Cardiac muscle cell (in vitro differentiated cells and primary cell): ENCODE measurements around a stretch of chr1.

DNA sequence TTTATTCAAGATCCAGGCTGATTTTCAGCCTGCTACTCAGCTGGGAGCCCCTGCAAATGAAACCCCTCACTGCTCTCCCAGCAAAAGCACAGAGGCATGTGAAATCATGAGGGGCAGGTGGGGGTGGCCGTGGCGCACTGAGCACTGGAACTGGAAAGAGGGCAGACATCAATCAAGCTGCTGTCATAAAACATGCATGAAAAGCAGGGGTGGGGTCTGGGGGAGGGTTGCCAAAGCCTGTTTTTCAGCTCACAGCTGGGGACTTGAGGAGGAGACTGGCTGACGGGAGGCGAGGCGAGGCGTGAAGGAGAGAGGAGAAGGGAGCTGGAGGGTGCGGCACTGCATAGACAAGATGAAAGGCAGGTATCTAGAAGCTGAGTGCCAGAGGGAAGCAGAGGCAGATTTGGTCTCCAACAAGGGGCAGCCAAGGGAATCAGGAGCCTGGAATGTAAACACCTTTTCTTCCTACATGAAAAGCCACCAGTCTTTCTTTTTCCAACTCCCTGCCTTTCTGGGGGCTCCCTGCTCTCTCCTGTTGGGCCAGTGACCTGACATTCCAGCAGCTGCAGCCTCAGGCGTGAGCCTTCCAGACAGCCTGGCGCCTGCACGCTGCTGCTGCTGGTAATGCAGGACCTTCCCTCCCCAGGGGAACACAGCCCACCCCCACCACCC is 87.0 kb downstream of the NMNAT2 start:
- RAMPAGE, long total RNA: no peak
- RRBS: no CpG with 5 or more reads among the region's 10 CpGs

DNA sequence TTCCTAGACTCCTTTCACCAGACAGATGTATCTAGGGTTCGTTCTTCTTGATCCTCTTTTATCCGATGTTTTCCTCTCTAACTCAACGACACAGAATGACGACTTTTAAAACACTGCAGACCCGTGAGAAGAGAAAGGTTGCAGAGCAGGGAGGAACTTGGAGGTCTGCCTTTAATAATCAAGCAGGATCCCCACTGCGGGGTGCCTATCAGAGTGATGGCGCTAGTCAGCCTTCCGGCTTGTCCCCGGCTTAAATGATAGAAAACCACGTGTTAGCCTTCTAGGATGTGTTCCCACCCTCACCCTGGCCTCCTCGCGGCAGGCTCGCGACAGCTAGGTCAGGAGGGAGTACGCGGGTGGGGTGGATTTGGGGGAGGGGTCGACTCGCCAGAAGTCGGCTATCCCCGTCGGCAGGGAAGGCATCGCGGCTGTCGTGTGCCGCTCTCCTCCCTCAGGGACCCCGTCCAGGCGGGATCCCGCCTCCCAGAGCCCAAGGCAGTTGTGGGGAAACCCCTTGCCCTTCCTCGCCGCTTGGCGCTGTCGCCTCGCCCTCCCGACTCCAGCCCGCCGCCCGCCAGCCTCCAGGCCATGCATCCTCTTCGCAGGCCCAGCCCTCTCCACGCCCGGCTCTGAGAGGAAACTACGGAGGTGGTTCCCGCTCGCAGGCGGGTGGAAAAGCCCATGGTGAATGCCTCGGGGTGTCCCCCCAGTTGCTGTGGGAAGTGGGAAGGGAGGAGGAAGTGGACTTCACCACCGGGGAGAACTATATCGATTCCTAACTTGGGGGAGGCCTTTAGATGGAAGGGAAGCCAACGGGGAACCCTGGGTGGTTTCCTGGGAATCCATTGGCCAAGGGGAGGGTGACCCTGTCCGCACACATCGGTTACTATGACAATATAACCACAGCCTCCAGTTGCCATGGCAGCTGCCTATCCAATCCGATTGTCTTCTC is 1.1 kb upstream of the SMG7 start:
- RAMPAGE, long total RNA: no peak
- RRBS: no CpG with 5 or more reads among the region's 51 CpGs

DNA sequence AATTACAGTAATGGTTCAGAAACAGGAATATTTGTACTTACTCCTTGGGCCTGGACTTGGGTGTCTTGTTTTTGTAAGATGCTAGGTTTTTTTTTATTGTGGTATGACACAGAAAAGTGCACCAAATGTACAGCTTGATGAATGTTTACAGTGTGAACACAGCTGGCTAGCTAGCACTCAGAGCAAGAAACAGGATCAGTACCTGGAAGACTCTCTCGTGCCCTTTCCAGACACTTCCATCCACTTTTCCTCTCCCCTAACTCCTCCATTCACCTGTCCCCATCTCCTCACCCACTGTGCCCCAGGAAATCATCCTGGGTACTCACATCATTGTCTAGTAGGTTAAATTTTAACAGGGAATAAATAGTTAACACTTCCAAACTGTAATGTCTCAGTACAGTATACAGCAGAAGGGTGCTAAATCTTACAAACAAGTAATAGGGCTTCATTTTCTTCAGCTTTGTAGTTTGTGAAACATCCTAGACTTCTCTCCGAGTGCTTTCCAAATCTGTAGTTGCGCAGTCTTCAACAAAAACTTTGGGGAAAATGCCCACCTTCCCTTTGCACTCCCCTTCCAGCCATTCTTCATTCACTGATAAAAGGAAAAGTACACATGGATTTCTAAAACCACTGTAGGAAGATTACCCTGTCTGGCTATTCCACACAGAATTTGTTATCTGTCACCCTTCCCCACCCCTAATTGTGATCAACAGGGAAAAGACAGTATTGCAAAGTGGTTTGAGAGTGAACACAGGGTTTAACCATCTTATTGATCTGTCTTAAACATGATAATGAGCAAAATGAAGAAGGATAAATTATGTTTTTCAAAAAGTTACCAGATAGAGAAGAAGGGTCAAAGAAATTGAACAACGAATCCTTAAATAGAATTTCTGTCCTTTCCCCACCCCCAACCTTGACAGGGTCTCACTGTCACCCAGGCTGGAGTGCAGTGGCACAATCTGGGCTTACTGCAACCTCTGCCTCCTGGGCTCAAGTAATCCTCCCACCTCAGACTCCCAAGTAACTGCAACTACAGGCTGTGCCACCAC is 34.3 kb downstream of the NCF2 start:
- RAMPAGE, long total RNA: no peak
- RRBS: no CpG with 5 or more reads among the region's 4 CpGs

DNA sequence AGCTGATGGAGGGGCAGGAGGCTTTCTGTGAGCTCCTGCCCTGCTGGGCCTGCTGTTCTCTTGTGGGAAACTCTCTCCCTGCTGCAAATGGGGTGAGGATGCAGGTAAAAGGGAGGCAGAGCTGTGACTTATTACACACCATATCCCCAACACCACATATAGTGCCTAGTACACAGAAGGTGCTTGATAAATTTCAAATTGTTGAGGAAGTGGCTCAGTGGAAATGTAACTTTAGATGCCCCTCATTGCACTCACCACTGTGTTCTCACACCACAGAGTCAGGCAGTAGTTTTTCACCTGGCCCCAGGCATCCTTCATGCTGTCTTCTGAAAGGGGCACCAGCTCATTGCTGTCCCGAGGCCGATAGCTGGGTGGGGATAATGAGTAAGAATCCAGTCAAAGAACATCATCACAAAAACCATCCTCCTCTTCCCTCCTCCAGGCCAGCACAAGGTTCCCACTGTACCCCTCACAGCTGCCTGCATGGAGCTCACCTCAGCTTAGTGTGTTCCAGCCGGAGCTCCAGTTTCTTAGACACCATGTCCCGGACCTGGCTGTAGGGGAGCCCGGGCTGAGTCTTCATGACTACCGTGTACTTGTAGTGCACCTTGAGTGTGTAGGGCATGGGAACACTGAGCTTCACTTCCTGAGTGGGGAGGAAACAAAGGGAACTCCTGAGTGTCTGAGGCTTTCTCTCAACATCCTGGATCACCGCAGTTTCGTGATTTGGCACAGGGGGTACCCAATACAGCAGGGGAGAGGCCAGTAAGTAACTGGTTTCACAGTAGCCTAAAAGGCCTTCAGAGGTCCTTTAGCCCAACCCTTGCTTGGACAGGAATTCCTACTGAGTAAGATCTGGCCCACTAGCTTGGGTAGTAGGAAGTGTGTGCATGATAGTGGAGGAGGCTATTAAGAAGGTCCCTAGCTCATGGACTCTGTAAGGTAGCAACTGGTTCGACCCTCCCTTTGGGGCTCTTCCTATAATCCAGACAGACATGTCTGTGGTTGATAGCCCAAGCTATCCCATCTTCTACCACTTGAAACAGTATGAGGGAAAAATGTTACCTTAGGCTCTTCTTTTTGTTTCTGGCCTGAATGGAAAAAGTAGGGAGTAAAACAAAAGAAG is 27.0 kb downstream of the NCF2 start:
- RAMPAGE, long total RNA: no peak
- RRBS: no CpG with 5 or more reads among the region's 9 CpGs

- RAMPAGE, long total RNA: no peak
- RRBS: no CpG with 5 or more reads among the region's 7 CpGs
Measured at GRCh38 chr1:183576559-183577011, 13.7 kb downstream of the NCF2 start.

GRCh38 chr1:183804163-183804877 is 600 bp upstream of the RGL1 start:
- RAMPAGE, long total RNA: no peak
- RRBS: no CpG with 5 or more reads among the region's 6 CpGs

DNA sequence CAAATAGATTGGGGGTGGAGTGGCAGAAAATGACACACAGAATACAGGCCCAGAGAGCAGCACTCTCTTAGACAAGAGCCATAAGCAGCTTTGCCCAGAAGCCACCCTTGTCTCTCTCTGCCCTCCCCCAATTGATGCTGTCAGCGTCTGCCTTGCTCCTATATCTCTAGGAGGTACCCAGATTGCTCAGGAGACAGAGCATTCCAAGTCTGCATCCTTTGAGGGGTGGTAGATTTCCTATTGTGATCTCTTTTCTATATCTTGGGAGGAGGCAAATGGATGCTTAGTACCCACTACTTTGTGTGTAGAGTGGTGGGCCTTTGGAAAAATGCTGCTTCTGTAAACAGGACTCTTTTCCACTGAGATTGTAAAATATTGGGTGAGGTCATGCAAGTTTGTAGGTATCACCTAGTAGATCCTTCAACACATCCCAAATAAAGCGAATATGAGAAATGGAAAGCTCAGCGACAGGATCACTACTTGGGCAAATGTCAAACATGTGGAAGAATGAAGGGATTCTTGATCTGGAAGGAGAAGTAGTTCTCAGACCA is 1.9 kb downstream of the RGL1 start:
- RAMPAGE, long total RNA: no peak
- RRBS: no CpG with 5 or more reads among the region's 3 CpGs

- RAMPAGE, long total RNA: no peak
- RRBS: no CpG with 5 or more reads among the region's 6 CpGs
Measured at GRCh38 chr1:183870716-183871601, 66.0 kb downstream of the RGL1 start.

DNA sequence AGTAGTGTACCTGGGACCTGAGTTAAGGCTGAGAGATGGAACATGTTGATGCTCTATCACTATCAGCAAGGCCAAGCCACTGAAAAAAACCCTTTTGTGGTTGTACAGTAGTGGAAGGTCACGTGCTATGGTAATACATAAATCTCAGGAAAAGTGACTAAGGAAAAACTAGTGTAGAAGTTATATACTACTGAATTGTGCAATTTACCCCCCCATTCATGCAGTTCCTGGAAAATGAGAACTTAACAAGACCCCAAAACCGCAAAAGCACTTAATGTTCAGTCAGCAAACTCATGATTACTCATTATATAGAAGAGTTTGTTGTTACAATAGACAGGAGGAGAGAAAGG is 91.5 kb downstream of the RGL1 start:
- RAMPAGE, long total RNA: no peak
- RRBS: no CpG with 5 or more reads among the region's 2 CpGs

DNA sequence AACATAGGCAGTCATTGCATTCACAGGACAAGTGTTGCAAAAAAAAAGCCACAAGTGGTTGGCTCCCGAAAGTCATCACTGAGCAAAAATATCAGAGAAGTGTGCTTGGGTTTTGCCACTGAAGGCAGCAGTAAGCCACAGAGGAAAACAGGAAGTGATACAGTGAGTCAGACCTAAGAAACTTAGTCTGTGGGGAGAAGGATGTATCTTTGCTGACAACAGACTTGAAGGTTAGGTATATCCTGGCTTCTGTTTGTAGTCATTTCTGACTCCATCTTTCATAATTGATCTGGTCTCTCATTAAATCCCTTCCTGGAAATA is 80.9 kb downstream of the COLGALT2 start:
- RAMPAGE, long total RNA: no peak
- RRBS: no CpG with 5 or more reads among the region's 1 CpG

DNA sequence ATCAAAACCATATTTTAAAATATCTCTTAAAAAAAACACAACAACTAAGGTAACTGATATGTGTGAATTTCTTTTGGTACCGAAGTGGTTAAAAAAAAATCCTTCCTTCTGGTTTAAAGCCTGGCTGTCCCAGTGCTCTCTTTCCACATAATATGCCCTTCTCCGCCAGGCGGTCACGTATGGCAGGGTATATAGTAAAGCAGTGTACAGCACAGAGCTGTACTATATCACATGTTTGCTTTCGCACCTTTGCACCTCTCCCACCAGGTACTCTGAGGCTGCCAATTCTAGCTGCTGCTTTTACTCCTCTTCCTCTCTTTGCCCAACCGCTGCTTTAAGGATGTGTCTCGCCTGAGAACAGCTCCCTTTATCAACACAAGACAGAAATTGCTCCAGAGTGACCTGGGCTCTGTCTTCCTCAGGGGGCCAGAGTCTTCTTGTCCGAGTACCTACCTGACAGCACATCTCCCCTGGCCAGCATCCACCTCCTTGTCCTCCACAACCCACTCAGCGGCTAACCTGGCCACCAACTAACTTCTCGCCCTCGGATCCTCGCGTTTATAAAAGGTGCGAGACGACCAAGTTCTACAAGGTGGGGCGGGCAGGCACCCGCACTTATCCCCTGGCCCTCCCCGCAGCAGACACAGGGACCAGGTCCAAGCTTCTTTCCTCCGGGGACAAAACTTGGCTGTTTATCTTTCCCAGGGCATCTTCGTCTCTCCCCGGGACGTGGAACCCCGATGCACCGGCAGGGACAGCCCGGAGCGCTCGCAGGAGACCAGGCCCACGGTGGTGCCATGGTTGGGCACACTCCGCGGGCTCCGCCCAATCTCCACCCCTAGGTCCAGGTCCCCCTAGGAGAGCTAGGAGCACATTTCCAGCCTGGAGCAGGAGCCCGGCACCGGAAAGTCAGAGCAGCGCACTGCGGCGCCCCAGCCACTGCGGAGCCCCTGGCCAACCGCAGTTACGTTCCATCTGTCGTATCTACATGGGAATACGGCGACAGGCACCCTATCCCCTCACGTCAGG is 1.5 kb downstream of the COLGALT2 start:
- RAMPAGE, long total RNA: no peak
- RRBS: 2% methylated on average over 3 of the region's 43 CpGs

DNA sequence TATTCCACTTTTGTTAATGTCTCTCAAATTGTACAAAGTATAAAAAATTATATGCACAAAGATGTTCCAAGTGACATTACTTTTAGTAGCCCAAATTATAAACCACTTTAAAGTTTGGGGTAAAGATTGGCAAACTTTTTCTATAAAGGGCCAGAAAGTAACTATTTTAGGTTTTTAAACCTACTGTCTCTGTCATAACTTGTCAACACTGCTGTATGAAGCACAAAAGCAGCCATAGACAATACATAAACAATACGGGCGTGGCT is 22.0 kb downstream of the TSEN15 start:
- RAMPAGE, long total RNA: no peak
- RRBS: no CpG with 5 or more reads among the region's 2 CpGs

- RAMPAGE, long total RNA: no peak
- RRBS: no CpG with 5 or more reads among the region's 10 CpGs
Measured at GRCh38 chr1:184366965-184367325, 19.9 kb upstream of the C1orf21 start.

DNA sequence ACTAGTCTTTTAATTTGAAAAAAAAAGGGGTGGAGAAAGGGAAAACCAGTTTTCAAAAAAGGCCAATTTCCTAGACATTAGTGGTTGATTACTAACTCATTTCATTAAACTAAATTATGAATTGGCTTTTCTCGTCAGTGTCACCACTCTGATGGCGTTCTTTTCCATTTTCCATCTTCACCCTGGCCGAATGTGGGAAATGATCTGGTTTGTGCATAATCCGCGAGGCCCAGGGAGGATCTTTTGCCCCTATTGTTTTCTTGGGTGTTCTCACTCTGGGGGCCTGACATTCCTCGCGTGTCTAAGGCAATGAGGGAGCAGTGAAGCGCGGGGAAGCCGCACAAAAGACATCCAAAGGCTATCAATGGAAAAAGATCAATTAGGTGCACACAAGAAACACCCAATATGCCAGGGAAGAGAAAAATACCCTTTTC is 1.1 kb upstream of the C1orf21 start:
- RAMPAGE, long total RNA: no peak
- RRBS: no CpG with 5 or more reads among the region's 10 CpGs

- RAMPAGE, long total RNA: no peak
- RRBS: no CpG with 5 or more reads among the region's 5 CpGs
Measured at GRCh38 chr1:184388880-184389360, 2.1 kb downstream of the C1orf21 start.

GRCh38 chr1:184560959-184561392 is 174.1 kb downstream of the C1orf21 start:
- RAMPAGE, long total RNA: no peak

- RAMPAGE, long total RNA: no peak
- RRBS: no CpG with 5 or more reads among the region's 8 CpGs
Measured at GRCh38 chr1:184615093-184615987, 139.3 kb downstream of the EDEM3 start.

DNA sequence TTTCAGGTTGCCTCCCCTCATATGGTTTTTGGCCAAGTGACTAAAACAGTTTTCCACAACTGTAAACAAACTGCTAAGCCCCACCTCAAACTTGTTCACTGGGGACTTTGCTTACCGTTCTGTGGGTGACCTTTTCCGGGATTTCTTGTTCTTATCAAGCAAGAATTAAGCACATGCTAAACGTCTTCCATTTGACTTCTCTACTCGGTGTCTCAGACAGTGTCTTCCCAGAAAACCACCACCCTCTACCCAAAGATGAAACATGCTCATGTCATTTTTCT is 133.3 kb downstream of the EDEM3 start:
- RAMPAGE, long total RNA: no peak
- RRBS: no CpG with 5 or more reads among the region's 4 CpGs

DNA sequence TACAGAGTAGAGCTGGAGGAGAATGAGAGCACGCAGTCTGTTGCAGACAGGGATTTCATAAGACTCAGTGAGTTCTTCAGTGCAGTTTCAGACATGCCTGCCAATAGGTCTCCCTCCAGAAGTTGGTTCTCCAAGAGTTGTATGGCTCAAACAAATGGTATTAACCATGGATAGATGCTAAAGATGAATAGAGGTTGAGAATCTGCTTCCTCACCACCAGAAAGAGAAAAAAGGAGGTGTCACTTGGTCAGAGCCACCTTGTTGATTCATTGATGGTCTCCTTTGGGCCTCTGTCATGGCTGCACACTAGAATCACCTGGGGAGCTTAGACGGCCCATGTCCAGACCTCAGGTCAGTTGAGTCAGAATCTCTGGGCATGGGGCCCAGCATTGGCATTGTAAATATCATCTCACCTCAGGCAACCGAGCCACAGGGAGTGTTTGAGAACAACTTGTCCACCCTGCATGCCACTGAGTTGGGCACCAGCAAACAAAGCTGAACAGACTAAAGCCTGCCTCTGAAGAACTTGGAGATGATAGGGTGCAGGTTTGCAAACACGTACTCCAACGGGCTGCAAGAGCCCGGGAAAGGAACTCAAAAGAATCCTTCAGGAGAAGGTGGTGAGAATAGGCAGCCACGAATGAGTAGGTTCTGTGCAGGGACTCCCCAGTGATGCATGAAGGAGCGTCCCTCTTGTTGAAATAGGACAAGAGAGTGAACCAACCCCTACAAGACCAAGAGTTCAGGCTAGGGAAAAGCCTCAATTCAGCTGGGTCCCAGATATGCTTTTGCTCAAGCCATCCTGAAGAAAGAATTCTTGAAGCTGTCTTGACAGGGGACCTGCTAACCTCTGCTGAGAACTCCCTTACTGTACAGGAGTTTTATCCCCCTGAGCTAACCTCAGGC is 121.8 kb downstream of the EDEM3 start:
- RAMPAGE, long total RNA: no peak
- RRBS: no CpG with 5 or more reads among the region's 8 CpGs

DNA sequence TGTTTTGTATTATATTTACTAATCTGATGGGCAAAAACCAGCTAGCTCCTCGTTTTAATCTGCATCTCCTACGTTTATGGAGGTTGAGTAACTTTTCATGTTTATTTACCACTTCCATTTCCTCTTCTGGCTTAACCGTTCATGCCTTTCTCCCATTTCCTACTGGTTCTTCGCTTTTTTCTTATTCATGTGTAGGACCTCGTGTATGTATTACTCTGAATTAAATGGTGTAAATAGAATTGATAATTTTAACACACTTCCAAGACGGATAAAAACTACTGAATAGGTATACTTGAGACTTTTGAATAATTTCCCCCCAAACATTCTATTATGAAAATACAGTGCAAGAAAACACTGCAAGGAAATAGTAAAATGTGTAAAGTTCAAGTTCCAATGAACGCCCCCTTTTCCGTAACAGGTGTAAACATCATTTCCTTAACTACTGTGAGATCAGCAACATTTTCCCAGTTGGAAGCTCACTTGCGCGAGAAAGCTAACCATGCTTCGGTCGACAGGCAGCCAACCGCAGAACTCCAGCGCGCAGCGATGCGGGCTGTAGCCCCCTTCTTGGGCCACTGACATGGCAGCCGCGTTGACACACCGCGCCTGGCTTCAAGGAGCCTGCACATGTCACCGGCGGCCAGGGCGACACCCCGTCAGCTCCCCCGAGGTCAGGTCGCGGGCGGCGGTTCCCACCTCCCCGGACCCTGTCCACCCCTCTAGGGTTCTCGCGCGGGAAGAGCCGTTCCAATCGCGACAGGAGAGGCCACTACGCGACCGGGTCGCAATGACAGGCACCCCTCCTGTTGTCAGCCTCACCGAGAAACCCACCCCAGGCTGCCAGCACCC is 798 bp downstream of the EDEM3 start:
- RAMPAGE, long total RNA: no peak
- RRBS: 1% methylated on average over 18 of the region's 42 CpGs